Parietal lobe (tissue), 2 donors: ENCODE results near the genes TSHB and NGF.

- RAMPAGE, long total RNA = no peak
Measured at GRCh38 chr1:114251177-114251564, 97.5 kb upstream of the SYT6 start.

DNA sequence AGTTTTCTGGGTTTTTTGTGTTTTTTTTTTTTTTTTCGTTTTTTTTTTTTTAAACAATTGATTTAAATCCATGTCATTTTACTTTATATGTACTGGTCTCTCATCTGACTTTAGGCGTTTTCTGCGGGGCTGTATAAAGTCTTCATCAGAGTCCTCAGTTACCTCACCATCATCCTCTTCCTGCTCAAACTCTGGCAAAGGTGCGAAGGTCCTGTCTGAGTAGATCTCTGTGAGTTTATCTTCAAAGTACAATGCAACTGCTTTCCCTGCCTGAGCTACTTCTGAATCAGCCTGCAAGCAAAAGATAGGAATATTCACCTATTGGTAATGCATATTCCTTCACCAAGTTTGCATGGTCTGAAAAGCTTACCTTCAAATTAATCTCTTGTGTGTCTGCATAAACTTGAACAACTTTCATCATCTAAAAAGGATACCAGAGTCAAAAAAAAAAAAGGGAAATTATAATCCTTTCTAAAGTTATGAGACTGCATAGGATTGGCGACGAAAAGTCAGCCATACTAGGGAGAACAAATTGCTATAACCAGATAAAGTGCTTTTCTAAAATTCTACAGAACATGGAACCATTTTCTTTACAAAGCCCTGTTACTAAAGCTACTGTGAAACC is 113.3 kb downstream of the TRIM33 start:
- RAMPAGE, long total RNA = no peak

GRCh38 chr1:114593914-114594573 is 12.6 kb upstream of the BCAS2 start:
- RAMPAGE, long total RNA = no peak

- RAMPAGE, long total RNA = no peak
Measured at GRCh38 chr1:114755737-114756356, 1.9 kb downstream of the CSDE1 start.

DNA sequence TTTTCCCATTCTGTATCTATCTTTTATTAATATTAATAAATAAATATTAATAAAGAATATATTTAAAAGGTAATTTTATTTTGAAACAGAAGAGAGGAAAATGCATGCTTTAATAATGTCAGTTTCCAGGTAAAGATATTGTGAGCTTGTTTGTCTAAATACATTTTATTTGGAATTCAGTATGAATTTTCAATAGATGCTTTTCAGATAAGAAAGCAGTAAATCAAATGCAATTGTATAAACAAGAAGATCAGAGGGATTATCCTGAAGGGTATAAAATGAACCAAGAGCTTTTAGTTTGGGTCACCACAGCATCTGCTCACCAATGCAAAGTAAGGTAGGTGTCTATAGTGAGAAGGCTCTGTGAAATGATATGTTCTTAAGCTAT is at the start of gene TSHB:
Gene TSHB (plus strand): TSS at position 303 of the 388 bp plus-strand sequence.
- RAMPAGE, long total RNA = no peak

DNA sequence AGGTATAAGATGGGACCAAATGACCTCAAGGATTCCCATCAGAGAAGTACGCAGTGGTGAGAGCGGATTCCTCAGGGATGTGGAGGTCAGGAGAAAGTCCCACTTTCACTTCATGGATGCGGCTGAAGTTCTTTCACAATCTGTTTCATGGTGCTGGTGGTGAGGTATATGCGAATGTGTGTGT is 79.3 kb upstream of the TSPAN2 start:
- RAMPAGE, long total RNA = no peak

DNA sequence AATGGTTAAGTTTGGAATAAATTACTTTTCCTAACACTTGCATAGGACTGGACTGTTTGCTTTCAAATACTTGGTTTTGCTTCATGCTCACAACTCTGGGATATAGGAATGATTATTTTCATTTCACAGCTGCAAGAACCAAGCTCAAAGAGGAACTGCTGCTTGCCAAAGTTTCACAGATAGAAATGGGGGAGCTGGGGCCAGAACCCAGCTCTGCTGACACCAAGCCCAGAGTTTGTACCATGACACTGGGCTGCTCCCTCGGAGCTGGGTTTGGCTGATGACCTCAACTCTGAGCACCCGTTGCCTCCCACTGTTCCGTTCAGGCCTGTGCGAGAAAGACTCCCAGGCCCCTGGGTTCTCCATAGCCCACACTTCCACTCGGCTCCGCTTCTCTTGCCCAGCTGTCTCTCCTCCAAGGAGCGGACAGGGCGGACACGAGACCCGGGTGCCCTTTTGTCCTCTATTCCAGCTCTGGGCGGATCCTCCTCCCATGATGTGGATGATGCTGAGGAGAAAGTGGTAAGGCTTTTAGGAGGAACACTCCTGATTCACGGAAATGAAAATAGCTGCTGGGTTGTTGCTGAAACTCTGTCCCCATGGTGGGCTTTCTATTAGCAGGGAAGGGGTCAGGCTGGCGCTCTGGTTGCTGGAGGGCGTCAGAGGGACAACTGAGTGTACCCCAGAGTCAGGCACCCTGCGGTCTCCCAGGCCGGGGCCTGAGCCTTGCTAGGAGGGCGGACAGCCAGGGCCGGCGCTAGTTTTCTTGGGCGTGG is 55.1 kb downstream of the NGF start:
- RAMPAGE, long total RNA = no peak

GRCh38 chr1:115325752-115326386 is 12.2 kb downstream of the NGF start:
- RAMPAGE, long total RNA = no peak

- RAMPAGE, long total RNA = no peak
Measured at GRCh38 chr1:115338090-115338868, at the start of gene NGF. Gene NGF (minus strand): TSS chr1:115338249.

DNA sequence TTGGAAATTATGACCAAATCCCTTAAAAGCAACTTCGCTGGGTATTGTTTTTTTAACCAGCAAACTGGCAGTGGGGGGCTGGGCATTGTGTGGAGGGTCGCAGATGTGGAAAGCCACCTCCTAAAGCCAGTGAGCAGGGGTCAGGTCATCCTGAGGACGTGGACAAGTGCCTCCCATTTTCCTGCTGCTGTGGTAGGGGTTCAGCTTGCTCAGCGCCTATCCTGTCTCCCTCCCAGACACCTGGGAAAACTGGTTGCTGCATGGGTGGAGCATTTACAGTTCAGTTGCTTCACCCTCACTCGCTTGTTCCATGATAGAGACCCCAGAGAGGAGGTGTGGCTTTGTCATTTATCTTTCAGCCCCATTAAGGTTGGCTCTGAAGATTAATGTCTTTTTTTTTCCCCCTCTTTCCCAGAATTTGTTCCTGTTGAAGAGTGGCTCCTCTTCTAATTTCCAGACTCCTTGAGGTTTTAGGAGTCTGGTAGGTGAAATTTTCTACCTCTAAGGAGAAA is 9.1 kb downstream of the VANGL1 start:
- RAMPAGE, long total RNA = no peak

DNA sequence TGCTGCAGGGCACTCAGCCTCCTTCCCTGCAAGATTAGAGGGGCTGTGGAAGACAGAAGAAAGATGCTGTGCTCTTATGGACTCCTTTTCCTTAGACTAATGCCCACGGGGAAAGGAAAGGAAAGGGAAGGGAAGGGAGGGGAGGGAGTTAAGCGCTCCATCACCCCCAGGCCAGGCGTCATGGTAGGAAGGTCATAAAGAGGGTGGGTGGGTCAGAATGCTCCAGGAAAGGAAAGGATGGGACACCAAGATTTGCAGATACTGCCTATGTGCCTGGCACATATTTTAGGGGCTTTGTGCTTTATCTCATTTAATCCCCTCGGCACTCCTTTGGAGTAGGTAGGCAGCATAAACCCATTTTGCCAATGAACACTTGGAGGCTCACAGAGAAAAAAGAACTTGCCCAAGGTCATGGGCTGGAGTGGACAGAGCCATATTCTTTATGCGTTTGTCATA is 41.4 kb downstream of the MAB21L3 start:
- RAMPAGE, long total RNA = no peak

DNA sequence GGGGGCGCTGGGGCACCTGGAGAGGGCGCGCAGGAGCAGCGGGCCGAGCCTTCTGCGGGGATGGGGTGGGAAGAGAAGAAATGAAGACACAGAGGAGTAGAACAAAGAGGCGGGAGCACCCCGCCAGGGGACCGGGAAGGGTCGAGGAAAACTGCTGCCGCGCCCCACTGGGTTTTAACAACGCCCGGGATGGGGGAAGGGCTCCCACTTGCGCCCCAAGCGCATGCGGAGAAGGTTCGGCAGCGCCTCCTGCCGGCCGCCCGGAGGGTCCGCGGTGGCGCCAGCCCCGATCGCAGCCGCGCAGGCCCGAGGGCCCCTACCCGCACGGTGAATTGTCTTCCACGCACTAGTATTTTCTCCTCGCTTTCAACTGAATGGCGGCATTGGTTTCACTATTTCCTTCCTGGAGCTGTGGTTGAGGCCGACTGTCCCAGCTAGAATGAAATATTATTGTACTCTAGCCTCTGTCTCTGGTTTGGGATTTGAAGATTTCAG is 57.1 kb downstream of the MAB21L3 start:
- RAMPAGE, long total RNA = no peak

- RAMPAGE, long total RNA = no peak
Measured at GRCh38 chr1:116398451-116399247, 25.6 kb downstream of the ATP1A1 start.

DNA sequence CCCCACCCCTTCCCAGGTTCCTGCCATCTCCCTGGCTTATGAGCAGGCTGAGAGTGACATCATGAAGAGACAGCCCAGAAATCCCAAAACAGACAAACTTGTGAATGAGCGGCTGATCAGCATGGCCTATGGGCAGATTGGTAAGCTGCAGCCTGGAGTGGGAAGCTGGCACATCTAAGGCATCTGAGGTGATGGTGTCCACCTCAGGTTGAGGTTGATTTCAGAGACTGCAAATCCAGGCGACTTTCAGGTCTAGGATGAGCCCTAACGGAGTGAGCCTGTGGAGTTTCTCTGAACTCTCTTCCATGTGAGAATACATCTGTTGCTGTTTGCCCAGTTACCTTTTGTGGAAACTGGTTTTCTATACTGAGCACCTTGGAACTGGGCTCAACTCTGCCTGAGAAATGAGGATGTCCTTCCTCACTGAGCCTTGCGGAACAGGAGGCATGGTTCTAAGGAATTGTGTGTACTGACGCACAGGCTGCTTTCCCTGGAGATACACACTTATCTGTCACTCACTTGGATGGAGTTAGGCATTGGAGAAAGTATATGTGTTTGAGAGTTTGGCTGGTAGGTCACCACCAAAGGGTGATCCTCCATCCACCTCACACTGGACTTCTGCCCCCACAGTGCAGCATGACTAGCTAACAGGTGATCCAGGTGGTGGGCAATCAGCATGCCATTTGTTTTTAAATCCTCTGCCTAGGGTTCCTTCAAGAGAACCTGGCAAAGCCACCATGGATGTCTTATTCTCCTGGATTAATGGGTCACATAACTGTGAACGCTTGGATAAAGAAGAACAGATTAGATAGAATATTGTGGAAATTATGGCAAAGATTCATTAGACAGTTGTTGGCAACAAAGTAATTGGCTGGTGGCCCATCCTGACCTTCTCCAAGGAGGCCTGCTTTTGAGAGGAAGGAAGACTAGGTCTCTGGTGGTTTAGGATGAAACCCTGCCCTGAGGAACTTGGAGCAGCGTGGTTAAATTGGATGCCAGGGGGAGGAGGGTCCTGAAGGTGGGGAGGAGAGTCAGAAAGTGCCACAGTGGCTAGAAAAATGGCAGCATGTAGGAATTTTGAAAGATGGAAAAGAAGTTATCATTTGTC is 26.7 kb downstream of the ATP1A1 start:
- RAMPAGE, long total RNA = no peak

GRCh38 chr1:116492361-116492785 is 78.5 kb downstream of the CD58 start:
- RAMPAGE, long total RNA = no peak

DNA sequence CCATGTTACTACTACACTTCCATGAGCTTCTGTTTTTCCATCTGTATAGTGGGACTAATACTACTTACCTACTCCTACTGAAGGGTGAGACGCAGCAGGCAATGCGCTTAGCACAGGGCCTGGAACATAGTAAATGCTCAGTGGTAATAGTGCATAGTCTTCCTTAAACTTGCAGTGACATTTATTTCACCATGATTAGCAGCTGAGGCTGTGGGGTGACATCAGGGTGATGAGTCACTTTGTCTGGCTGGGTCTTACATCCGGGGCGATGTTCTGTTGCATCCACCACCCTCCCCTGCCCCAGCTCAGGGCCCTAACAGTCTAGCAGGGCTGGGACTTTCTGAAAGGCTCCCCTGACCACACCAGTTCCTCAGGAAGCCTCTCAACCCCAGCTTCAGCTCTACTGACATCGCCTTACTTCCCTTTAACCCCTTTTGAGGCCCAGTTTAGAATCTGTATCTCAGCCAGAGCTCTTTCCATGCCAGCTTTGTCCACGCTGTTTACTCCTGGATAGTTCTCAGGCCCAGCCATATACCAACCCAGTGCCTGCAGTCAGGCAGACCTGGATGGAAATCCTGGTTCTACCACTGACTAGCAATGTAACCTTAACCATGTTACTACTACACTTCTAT is 66.4 kb downstream of the CD58 start:
- RAMPAGE, long total RNA = no peak

- RAMPAGE, long total RNA = no peak
Measured at GRCh38 chr1:116737917-116738289, 16.3 kb upstream of the CD2 start.

DNA sequence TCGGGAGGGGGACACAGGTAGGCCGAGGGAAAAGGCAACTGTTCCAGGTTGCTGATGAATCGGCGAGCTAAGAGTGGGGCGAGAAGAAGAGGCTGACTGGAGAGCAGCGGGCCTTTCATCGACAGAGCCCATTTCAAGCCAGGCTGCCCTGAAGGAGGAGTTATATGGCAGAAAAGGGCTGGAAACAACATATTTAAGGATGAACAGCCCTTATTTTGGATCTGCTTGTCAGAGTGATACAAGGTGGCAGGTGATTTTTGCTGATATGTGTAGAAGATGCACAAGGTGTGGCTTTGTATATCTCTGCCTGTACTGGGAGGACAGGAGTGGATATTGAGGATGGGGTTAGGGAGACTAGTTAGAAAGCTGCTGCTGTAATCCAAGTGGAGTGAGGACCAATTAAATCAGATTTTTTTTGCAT is 1.0 kb downstream of the CD2 start:
- RAMPAGE, long total RNA = no peak

DNA sequence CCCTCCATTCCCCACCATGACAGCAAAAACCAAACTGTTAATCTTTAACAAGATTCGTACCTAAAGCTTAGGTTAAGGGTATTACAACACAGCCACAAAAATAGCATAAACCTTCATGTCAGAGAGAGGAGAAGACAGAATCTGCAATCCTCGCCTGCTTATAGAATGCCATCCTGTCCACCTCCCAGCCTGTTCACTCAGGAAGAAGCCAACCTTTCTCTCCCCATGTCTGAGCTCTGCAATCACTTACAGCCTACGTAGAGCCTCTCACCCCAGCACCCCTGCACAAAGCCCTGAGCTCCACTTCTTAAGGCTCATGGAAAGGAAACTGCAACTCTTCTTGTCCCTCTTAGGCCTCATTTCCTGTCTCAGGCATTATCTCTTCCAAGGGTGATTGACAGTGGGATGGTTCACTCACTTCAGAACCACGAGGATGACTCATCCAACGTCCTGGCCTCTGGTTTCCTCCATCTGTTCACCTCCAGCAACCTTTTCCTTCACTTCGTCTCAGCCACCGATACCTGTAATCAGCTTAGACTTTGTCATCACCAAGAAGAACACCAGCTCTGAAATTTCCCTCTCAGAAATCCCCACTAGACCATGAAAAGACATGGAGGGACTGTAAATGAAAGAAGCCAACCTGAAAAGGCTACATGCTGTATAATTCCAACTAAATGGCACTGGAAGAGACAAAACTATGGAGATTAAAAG is 72.9 kb downstream of the CD2 start:
- RAMPAGE, long total RNA = no peak

DNA sequence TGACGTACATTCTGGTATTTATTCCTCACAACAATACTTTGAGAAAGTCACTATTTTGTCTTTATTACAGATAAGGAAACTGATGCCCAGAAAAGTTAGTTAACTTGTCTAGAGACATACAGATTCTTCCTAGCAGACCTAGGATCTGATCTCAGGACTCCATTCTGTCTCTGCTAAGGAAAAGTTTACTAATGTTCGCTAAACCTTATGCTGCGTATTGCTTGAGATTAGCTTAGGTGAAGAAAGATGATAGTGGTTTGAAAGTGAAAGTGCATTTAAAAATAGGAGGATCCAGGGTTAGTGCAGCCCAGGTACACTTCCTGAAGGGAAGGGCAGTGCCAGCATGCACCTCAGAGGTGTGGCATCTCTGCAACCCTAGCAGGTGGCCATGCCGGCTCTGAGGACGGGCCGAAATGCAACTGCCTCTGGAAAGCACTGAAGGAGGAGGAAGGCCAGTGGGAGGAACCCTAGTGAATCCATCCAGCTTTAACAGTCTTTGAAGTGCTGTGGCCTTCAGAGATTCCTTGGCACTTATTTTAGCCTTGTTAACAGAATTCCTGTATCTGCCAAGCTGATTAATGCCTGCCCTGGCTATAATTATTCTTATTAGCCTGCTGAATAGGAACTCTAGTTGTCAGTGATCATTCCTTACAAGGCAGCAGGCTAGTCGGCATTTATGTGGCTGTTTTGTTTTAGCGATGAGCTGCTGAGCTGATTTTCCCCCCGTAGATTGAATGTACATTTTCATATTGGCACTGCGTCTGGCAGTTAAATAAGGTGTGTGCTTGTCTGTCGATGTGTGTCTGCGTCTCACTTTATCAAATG is 5.4 kb downstream of the PTGFRN start:
- RAMPAGE, long total RNA = no peak